Metastatic Lung Carcinoma in the Adrenal Gland (tissue), 1 donor: ENCODE data around the genes OGG1 and TATDN2.

DNA sequence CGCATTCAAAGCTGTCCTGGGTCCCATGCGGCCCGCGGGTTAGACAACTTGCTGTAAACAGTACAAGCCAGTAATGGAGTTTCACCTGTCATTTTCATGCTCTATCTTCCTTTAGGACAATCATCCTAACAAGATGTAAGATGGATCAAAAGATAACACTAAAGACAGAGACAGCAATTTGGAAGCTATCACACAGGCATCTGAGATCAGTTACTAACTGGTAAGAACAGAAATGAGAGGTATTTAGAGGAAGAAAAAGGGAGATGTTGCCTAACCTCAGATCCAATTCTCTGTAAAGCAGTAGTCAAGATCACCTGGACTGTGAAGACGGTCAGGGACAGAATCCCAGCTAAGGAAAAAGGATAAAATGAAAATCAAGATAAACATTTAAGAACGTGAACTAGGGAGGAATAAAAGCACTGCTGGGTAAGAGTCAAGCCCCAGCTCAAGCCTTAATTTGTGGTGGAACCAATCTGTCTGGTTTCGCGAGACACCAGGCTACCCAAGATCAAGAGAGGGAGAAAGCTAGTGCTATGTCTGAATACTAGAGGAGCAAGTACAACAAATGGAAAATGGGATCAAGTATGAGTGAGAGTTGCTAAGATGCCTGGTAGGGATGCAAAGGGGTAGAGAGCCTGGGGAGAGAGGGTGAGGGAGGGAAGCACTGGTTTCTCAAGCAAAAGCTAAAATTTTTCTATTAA lies 2.0 kb upstream of the SETD5 start:
- PRO-cap: no peak

GRCh38 chr3:9452427-9452858 lies 55.0 kb downstream of the SETD5 start:
- PRO-cap: no peak

GRCh38 chr3:9466991-9467356 lies 69.6 kb downstream of the SETD5 start:
- PRO-cap: no peak

GRCh38 chr3:9470545-9471676 lies 73.5 kb downstream of the SETD5 start:
- PRO-cap: no peak

DNA sequence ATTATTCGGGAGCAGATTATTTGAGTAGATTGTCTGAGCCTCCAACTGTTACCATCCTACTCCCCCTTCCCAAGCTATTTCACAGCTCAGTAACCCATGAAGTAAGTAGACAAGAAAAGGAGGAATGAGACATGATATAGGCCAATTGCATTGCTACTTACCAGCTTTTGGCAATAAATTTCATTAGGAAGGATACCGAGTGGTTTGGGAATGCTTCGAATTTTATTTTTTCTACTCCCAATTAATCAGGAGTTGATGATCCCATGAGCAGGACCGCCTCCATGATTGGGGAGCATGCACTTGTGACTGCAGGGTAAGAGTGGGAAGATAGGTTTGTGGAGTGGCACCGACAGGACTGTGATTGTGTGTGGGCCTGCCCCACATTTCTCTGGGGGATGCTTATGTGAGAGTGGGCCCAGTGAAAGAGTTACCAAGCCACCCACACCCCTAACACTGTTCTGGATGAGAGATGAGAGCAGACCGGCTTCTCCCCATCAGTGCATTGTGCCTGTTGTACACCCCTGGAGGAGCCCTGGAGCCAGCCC lies 76.8 kb downstream of the LHFPL4 start:
- PRO-cap: no peak

- PRO-cap: no peak
These were observed 4.4 kb downstream of the MTMR14 start for GRCh38 chr3:9653492-9654272.

DNA sequence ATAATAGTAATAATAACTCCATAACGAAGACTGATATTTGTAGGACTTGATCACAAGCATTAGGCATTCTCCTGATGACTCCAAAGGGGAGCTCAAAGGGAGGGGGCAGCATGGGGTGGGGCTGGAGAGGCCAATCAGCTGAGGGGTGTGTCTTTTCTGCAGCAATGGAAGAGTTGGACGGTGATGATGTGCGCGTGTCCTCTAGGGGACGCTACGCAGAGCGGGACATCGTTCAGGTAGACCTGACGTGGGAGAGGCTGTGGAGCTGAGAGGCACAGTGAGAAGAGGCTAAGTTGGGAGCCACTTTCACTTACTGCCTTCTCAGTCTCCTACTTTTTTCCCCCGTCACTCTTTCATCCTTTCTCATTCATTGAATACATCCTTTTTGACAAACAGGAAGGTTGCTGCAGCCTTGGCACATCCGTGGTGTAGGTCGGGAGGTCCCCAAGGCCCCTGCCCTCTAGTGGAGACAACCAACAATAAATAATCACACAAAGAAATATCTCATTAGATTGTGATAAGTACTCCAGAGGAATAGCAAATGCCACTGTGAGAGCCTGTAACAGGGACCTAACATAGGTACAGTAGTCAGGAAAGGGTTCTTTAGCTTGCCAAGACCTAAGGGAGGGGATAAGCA lies 4.5 kb upstream of the BRPF1 start:
- PRO-cap: no peak

DNA sequence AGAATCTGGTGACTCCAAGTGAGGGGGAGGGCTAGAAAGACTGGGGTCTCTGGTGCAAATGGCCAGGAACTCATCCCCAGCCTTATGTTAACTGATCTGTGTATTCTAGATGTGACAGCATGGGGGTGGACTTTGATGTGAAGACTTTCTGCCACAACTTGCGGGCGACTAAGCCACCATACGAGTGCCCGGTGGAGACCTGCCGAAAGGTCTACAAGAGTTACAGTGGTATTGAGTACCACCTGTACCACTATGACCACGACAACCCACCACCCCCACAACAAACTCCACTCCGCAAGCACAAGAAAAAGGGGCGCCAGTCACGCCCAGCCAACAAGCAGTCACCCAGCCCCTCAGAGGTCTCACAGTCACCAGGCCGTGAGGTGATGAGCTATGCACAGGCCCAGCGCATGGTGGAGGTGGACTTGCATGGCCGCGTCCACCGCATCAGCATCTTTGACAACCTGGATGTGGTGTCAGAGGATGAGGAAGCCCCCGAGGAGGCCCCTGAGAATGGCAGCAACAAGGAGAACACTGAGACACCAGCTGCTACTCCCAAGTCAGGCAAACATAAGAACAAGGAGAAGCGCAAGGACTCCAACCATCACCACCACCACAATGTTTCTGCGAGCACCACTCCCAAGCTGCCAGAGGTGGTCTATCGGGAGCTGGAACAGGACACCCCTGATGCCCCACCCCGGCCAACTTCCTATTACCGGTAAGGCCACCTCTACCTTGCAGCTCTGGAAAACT lies 2.7 kb downstream of the BRPF1 start:
- PRO-cap: no peak

DNA sequence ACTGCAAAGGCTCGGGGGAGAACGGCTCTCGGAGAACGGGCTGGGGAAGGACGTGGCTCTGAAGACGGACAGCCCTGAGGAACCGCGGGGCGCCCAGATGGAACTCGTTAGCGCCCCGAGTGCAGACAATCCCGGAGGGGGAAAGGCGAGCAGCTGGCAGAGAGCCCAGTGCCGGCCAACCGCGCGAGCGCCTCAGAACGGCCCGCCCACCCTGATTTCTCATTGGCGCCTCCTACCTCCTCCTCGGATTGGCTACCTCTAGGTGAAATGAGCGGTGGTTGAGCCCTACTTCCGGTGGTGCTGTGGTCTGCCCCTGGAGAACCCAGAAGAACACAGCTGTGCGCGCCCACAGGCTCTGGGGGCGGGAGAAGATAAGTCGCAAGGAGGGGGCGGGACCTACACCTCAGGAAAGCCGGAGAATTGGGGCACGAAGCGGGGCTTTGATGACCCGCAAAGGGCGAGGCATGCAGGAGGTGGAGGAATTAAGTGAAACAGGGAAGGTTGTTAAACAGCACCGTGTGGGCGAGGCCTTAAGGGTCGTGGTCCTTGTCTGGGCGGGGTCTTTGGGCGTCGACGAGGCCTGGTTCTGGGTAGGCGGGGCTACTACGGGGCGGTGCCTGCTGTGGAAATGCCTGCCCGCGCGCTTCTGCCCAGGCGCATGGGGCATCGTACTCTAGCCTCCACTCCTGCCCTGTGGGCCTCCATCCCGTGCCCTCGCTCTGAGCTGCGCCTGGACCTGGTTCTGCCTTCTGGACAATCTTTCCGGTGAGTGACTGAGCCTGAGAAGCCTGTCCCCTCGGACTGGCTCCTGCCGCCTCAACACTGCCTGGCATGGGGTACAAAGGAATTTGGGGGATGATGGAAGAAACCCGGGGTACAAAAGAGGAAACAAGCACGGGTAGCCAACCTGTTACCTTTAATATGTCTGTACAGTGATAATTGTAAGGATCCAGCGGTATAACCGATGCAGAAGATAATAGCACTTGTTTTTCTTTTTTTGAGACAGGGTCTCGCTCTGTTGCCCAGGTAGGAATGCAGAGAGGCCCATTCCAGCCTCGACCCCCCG lies at the start of gene OGG1:
Gene OGG1, plus strand, starts transcription at position 294 of the 1,066 bp plus-strand sequence.
- PRO-cap: bidirectional peak, plus-strand start at position 294 of the sequence, minus-strand start at position 109 of the sequence

DNA sequence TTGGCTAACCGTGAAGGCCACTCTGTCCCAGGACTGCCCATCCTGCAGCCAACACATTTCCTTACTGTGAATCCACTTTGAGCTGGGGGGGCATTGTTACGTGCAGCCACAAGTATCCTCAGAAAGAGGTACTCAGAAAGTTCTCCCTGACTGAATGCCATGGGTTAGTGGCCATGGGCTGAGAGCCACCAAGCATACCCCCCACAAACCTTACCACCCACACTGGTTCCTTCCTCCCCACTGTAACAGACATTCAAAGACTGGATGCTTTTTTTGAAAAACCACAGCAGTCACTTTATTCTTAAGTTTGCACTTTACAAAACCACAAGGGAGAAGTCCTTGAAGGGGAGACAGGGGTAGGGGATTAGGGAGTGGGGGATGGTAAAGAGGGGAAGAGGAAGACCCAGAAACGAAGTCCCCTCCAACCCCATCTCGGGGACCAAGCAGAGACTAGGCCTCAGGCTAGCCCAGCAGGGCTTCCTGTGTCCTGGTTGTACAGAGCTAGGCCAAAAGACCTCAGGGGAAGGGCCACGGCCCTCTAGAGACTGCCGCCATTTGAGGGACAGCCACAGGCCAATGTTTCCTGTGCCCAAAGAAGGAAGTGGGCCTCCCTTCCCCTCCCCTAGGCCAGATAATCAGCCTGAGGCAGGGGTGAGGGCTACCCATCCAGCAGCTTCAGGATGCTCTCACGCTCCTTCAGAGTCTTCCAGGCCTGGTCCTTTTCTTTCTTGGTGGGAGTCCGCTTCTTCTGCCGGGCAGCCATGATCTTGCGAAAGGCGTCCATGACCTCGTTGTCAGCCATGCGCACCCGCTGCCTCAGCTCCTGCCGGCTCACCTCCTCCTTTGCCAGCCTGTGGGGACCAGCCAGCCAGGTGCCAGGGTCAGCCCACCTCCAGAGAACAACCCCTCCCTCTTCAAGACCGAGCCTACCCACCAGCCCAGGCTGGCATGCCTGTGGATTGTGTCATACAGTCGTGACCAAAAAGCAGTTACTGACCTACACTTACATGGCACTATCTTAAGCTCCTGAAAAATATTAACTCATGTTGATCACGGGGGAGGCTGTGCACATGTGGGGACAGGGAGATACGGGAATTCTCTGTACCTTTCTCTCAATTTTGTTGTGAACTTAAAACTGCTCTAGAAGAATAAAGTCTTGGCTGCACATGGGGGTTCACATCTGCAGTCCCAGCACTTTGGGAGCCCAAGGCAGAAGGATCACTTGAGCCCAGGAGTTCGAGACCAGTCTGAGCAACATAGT lies 10.4 kb upstream of the CAMK1 start:
- PRO-cap: no peak

GRCh38 chr3:9898799-9899223 lies 3.8 kb upstream of the IL17RE start:
- PRO-cap: unidirectional peak, plus-strand start at chr3:9899039

- PRO-cap: no peak
These were observed 14.8 kb upstream of the PRRT3 start for GRCh38 chr3:9966970-9967366.

- PRO-cap: no peak
These were observed 22.4 kb downstream of the FANCD2OS start for GRCh38 chr3:10085761-10085984.

GRCh38 chr3:10248415-10249291 lies at the start of gene TATDN2:
TATDN2 (plus strand) TSS chr3:10248459.
- PRO-cap: bidirectional peak, plus-strand start at chr3:10248474, minus-strand start at chr3:10248257

DNA sequence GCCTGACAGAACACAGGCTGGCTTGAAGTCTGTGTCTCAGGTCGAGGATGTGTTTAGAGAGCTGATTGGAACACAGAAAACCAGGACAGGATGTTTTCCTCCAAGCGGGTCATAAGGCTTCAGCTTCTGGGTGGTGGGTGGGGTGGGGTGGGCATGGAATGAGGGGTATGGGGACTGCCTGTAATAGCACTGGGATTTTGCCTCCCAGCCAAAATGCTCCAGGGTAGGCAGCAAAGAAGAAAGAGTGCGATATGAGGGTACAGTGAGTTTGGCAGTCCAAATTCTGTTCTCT lies 13.6 kb downstream of the GHRL start:
- PRO-cap: no peak

- PRO-cap: no peak
These were observed 11.1 kb upstream of the GHRL start for GRCh38 chr3:10303553-10304564.

DNA sequence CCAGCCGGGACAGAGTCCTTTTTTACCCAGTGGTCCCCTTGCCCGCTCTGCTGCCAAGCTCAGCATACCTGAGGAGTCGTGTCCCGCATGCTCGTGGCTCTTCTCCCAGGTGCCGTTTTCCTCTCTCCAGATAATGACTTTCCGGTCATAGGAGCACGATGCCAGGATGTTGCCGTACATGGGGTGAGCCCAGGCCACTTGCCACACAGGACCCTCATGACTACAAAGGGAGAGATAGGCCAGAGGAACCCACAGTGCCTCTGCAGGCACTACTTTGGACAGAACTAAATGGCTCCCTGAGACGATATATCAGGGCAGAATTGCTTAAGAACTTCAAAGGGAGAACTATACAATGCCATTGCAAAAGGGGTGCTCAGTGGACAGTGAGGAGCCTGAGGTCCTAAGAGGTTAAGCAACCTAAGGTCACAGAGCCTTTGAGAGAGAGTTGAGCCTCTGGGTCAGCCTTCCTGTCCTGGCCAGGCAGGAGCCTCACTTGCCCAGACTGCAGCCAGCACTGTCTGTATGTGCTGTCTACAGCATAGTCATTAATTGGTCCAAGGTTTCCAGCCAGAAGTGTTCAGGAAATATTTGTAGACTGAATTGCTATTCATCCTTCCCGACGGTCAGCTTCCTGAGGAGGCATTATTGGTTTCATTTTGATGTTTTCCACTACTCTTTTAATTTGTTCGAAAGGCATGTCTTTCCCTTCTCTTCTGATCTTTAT lies 8.2 kb downstream of the SEC13 start:
- PRO-cap: no peak

DNA sequence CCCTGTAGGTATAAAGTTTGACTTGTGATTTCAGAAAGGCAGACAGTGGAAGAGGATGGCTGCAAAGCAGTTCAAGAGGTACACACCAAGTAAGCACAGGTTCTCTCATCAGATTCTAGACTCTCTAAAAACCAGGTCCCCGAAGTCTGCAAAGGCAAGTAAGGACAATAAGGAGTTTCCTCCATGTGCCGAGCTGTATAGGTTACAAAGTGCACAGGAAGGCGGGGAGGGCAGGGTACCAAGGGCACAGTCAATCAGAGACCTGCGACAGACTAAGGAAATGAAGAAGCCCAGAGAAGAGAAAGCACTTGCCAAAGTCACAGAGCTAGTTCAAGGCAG lies 1.8 kb downstream of the SEC13 start:
- PRO-cap: no peak

DNA sequence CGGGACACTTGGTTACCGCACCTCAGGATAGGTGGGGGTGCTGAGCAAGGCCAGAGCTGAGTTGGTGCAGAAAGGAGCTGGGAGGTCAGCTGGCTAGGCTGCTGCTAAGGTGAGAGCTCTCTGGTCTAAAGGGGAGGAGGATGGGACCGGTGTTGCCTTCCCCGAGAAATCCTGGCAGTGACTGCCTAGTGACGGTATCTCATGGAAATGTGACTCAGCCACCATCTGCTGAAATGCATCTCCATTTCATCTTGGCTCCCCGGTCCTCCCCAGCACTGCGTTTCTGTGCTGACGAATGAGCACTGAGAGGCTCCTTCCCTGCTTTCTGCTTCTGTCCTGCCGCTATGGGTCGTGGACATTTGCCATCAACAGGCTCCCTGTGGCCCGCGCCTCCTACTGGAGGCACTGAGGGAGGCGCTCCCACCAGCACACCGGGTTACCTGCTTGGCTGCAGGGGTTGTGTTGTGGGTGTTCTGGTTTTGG lies 13.5 kb upstream of the SEC13 start:
- PRO-cap: no peak

DNA sequence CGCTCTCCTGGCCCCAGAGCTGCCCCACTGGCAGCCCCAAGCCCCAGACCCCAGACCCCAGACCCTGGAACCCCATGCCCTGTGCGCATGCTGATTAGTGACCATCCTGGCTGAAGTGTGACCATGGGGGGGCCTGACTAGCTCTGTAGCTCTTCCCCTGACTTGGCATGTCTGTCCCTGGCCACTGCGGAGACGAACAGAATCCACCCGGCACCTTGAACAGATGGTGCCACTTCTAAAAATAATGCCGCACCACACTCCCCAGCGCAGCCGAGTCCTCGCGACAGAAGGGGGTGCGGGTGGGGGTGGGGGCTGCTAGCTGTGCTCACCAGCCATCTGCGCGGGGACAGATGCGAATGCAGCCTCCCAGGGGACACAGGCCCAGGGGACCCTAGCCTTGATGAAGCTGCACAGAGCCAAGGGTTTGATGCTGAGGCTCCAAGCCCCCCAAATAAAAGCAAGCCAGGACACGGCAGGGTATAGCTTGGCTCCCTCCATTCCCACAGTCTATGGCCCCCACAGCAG lies 41.4 kb downstream of the ATP2B2 start:
- PRO-cap: no peak